NALM6 (cell line): ENCODE data around the genes LAMB4 and PNPLA8.

DNA sequence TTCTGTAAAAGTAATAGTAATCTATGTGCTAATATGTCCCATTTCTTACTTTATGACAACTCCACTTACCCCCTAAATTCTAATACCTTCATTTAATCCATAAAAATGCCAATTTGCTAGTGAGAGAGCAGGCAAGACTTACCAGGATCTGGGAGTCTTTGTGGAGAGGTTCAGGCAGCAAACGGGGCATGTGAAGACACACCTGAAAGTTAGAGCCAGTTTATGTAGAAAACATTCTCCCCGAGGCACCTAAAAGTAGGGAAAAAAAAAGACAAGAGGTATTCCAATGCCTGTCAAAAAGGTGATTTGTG is at the start of gene LAMB4:
Gene LAMB4, minus strand, starts transcription at position 198 of the 311 bp plus-strand sequence.
- PRO-cap, result no peak

DNA sequence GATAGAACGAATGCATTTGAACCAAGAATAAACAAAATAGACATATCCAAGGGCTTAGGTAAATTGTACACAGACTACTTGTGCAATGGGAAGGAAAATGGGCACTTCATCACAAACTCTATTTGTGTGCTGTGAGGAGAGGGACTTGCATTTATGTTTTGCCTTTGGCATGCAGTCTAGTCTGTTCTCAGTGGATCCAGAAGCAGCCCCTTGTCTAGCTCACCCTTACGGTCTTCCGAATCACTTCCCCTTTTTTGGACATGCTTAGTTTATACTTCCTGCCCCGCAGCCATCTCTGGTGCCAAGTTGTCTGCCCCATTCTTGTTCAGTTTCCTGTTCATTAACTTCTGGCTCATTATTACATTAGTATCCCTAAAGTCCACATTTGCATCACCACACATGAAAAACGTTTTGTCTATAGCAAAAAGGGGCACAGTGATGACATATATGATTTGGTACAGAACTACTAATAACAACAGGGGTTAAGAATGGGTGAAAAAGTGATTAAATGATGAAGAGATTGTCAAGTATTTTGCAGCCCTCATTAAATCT is 161.6 kb downstream of the NRCAM start:
- PRO-cap, result bidirectional peak, plus-strand start at position 267 of the sequence, minus-strand start at position 242 of the sequence

DNA sequence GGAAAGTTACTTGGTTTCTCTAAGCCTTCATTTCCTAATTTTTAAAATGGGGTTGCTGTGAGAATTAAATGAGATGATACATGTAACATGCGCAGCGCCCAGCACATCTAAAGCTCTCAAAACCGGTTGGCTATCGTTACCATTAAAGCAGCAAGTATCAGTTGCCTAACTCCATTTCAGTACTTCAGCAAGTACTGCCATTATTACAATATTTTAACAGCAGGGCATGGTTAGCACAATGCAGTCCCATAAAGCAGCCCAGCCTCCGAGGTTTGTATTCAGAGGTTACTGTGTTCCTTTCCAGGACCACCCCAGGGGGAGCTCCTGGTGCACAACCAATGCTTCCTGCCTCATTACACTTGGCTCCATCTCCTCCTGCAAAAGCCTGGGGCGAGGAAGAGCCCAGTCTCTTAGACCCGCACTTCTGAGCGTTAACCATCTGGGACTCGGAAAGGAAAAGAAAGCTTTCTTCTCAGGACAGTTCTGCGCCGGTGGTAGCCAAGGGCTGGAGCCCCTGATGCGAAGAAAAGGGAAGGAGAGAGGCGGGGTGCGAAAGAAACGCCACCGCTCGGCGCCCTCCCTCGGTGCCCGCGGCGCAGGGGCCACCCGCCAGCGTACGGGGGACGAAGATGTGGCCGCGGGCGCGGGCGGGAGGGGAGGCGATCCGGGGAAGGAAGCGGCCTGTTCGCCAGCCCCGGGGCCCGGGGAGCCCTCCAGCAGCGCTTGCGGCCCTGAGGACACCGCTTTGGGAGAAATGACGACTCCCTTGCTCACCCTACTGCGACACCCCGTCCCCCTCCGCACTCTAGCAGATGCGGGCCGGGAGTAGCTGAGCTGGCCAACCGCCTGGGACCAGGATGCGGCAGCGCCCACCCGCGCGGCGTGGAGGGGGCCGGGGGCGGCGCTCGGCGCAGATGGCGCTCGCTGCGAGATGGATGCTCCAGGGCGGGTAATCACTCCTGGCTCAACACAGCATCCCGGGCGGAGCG is 1.5 kb downstream of the NRCAM start:
- PRO-cap, result no peak

DNA sequence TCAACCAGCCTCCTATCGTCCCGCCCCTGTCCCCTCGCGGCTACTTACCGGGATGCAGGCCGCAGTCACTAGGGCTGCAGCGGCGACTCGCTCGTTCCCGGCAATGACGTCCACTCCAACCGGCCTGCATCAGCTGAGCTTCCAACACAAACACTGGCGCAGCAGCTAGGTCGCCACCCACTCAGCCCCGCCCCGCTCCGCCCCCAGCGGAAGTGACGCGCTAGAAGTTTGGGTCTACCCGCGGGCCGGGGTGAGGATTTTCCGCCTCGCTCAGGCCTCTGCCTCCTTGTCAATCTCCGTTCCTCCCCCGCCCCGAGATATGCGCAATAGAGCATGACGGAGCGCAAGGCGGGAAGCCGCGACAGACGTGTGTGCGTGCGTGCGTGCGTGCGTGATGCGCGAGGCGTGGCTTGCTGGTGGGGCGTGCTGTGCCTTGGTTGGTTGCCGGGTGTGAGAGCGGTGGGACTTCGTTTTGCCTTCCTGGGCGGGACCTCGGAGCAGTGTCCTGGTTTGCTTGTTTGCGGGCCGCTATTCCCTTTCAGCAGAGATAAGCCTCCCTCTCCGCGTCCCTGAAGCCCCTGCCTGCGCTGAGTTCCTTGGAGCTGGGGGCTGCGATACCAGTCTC is at the start of gene PNPLA8:
Gene PNPLA8, minus strand, starts transcription at position 155 of the 625 bp plus-strand sequence.
- PRO-cap, result bidirectional peak, plus-strand start at position 470 of the sequence, minus-strand start at position 155 of the sequence

- PRO-cap, result no peak
Observed at GRCh38 chr7:111279751-111280510, 189.0 kb downstream of the LRRN3 start.

DNA sequence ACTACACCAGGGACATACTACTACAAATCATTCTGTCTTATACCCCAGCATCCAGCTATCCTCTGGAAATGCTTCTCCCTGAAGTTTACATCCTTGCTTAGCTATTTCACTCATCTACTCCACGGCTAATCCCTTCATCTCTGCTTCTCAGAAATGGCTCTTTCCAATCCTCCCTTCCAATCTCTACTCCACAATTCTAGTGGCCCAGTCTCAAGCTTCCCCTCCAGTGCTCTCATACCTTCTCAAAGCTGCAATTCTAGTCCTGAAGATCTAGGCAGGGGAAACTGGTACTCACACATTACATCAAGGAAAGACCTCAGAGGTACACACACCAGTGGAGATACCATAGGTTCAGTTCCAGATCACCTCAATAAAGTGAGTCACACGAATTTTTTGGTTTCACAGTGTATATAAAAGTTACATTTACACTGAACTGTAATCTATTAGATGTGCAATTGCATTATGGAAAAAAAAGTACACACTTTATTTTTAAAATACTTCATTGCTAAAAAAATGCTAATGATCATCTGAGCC is 123.1 kb downstream of the IMMP2L start:
- PRO-cap, result no peak

DNA sequence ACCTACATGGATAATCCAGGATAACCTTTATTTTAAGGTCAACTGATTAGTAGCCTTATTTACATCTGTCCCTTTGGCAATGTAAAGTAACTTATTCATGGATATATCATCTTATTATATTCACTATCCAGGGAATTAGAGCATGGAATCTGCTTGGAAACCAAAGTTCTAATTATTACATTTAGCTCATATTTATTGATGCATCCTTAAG is 85.5 kb downstream of the IMMP2L start:
- PRO-cap, result no peak

GRCh38 chr7:111860380-111861017 is 298.2 kb upstream of the IMMP2L start:
- PRO-cap, result no peak

- PRO-cap, result no peak
Observed at GRCh38 chr7:111960989-111961611, 245.1 kb downstream of the DOCK4 start.

DNA sequence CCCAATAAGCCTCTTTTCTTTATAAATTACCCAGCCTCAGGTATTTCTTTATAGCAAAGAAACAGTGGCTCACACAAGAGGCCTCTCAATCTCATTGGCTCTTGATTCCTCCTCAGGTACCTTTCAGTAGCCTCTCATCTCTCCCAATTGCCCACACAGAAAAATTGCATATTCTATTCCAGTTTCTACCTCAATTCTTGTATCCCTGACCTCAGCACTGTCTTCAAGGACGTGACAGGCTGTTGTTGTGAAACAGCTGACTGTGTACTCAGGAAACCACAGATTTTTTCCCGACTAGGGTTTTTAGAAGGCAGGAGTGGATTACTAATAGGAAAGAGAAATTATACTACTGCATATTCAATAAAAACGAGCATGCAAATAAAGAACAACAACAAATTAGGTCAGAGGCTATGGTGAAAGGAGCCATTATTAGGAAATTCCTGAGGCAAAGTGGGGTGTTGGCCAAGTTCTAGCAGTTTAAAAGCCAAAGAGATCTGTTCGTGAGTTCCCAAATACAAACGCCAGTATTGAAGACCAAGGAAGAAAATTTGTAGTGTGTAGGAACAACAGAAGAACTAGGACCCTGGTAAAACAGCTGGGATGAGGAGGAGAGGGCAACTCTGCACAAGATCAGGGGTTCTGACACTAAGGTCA is 93.4 kb downstream of the DOCK4 start:
- PRO-cap, result no peak

GRCh38 chr7:112140687-112141821 is 65.1 kb downstream of the DOCK4 start:
- PRO-cap, result no peak

- PRO-cap, result no peak
Observed at GRCh38 chr7:112159032-112160041, 46.9 kb downstream of the DOCK4 start.

- PRO-cap, result no peak
Observed at GRCh38 chr7:112346277-112346896, 103.9 kb upstream of the IFRD1 start.

DNA sequence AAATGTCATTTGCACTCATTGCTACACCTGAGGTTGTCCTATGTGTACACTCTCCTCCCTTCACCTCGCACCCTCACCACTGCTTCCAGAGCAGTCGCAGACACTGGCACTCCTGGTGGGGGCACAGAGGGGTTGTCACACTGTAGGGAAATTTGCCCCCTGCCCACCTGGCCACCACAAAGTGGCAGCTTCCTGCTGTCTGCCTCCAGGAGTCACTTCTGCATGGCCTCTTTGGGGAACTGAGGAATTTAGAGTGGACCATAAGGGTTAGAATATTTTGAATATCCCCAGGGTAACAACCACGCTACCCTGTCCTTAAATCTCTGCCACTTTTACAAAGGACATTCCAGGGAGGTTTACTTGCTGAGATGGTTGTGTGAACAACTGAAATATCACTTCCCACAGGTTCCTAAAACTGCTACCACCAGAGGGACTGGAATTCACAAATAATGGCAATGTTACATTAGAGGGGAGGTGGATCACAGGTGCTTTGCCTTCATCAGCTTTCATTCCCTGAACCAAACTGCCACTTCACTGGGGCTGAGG is 88.2 kb upstream of the IFRD1 start:
- PRO-cap, result no peak

DNA sequence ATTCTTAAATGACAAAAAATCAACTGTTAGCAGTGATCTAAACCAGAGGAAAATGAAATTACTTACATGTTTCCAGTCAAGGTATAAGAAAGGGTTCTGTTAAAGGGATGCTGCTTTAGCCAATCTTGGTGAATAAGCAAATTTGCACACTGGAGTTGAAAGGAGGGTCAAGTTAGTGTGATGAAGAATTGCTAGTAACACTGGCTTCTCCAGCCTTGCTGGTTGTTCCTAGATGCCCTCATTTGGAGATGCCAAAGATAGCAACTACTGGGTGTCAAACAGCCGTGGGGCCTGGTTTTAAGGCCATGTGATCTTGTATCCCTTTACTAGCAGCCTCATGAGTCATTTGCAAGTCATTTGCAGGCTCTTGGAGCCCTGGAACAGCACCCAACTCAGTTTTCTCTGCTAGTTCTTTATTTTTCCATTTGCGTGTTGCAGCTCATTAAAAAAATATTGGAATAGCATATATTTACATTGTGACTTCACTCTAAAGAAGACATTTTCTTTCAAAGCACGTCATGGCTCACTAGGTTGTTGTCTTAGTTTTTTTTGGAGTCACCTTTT is 1.0 kb downstream of the LSMEM1 start:
- PRO-cap, result no peak

- PRO-cap, result no peak
Observed at GRCh38 chr7:112509732-112510876, 29.3 kb downstream of the LSMEM1 start.

- PRO-cap, result no peak
Observed at GRCh38 chr7:112791620-112792133, 1.5 kb upstream of the TMEM168 start.

- PRO-cap, result no peak
Observed at GRCh38 chr7:112976984-112977537, 37.4 kb upstream of the BMT2 start.

DNA sequence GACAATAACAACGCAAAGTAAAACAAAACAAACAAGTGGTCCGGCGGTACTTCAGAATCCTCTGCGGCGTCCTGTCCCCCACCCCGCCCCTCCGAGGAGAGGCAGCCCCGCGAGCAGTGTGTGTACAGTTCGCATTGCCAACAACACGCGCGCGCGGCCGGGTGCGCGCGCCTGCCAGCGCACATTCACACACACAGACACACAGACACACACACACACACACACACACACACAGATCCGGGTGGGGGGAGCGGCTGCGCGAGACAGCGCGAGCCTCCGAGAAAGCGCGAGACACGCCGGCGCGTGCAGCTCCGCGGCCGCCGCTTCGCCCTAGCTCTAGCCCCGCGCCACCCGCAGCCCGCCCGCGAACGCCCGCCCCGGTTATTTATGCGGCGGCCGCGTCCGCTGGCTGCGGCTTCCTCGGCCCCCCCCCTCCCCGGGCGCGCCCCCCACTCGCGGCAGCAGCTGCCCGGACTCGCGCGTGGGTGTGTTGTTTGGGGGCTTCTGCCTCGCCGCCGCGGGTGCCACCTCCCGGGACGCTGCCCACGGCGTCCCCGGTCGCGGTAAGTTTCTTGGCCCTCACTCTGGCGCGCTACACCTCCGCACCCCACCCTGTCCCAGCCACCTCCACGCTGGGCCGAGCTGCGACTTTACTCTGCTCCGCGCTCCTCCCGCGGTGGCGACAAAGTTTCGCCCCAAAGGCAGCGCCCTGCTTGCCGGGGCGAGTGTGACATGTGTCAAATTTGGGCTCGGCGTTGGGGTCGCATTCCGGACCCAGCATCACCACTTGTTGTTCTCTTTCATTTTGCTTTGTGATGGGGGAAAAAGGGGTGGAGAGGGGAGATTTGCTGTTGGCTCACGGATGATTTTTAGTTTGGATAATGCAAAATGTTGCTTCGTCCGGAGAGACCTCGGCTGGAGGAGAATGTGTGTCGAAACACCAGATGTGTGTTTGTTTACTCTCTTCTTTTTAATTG is 167.5 kb upstream of the PPP1R3A start:
- PRO-cap, result no peak

DNA sequence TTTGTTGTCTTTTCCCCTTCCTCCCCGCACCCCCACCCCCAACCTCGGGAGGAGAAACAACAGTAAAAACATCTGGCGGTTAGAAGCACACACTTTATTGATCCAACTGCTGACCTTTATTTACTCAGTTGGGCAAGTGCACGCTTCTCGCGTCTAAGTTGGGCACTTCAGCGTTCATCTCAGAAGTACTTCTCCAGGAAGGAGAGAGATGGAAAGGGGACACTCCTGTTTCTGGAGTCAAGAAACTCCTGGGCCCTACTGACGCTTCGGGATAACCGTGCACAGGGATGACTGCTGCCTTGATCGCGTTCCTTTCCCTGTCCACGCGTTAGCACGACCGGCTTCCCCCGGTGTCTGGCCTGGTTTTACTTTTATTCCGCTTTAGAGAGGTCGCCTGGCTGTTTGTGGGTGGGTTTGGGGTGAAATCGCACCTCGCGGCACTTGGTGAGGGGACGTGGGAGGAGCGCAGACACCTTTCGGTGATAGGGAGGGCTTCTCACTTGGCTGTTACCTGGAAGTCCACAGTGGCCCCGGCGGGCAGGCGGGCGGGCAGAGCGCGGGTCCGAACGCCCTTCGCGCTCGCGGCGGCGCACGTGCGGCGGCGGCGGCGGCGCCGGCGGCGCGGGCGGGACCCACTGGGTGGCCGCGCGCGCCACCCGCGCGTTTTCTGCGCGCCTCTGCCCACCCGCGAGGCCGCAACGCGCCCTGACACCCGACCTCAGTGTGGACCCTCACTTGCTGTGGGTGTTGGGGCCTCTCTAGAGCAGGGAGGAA is 168.4 kb upstream of the PPP1R3A start:
- PRO-cap, result no peak